REH cell (cell line): ENCODE measurements around a stretch of chr3.

DNA sequence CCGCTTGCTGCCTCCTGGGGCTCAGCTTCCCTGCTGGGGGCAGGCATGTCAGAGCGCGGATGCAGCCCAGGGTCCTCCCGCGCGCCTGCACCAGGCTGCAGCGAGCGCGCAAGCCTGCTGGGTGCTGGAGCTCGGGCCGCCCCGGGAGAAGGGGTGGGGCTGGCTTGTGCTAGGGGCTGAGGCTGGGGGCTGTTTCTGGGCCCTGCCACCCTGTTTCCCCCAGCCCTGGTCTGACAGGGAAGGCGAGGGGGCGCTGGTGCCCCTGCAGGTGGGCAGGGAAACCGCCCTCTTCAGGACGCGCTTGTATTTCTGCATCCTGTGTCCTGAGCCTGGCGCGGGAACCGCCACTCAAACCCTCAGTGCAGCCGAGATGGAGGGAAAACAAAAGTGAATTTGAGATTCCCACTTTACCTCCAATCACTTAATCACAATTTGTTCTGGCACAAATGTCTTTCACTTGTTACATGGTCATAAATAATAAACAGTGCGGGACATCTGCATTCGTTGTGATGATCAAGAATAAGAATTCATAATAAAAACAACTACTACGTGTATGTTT is 3.9 kb downstream of the TAFA1 start:
- PRO-cap: no peak

- PRO-cap: no peak
These were observed 3.9 kb downstream of the EOGT start for GRCh38 chr3:69009560-69010094.

DNA sequence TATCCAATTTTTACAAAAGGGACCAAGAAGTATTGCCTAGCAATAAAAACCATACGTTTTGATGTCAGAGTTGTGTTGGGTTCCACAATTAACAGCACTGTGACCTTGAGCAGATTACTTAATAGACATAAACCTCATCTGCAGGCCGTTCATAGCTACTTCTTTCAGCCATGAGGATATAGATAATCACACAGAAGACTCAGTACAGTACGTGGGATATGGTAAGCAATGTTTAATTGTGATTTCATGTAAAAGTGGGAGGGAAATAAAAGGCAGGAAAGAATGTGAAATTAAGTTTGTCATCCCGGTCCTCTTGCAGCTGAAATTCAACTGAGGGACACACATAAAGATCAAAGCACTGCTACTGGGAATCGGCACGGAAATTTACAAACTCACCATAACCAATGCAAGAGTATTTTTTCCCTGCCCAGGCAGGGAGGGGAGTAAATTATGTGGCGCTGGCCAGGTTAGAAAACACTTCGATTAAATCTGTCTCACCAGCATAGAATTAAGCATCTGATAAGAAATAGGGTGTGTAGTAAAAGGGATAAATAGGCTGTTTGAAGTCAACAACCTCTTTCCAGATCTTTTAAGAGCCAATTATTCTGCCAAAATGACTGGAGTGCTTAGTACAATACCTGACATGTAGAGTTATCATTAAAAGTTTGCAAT is 1.0 kb downstream of the UBA3 start:
- PRO-cap: no peak

DNA sequence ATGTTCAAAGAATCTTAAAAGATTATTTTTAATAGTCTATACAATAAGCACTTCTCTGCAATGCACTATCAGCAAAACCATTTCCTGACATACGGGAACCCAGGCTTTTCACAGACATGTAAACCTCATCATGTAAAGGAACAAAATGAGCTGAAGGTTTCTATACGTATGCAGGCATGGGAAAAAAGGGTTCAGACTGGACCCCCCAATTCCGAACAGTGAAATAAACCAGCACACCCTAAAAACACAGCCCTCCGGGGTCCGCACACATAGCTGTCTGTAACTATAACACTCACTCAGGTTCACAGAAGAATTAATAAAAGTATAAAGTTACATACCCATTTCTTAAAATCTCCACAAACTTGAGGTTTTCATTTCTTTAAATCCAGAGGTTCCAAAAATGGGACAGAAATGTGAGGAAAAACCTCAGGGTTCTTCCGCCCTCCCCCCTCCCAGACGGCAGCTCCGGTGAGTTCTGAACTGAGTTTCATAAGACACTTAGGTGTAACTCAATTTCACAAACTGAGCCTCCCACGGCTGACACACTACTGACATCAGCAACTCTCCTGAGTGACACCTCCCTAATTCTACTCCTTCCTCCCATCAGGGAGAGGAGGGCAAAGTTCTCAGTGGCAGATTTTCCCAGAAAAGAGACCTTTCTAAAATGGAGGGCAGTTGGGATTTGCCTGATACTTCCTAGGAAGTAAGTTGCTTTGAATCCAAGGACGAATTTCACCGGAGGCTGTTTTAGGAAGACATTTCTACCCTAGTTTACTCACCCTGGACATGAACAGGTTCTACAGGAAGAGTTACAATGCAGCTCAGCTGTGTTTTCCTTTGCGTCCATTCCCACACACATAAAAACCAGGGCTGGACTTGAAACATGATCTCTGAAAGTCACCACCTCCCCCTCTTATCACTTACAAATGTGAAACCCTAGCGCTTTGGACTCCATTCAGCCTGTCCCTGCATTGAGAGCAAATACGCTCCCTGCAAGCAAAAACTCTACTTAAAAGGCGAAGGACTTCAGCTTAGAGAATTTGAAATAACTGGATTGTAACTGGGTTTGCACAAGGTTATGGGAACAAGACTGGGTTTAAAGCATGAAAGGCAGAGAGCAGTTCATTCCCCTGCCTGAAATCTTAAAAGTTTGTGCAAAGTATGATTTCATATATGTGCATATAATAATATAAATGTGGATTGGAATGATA is 78.0 kb upstream of the LMOD3 start:
- PRO-cap: no peak

DNA sequence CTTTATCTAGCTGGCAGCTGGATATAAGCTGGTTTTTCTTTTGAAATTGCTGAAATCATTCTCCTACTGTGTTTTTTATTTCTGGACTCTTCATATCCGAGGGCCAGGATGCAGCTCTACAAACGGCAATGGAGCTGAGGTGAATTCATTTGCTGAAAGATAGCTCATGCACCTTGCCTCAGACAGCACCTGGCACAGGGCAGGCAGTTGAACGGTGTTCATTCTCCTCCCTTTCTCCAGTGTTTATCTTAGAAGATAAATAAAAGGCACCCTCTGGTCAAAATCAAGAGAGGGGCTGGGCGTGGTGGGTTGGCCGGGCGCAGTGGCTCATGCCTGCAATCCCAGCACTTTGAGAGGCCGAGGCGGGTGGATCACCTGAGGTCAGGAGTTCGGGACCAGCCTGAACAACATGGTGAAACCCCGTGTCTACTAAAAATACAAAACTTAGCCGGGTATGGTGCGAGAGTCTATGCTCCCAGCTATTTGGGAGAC is 79.3 kb upstream of the LMOD3 start:
- PRO-cap: no peak

GRCh38 chr3:69326762-69327427 is 59.0 kb downstream of the FRMD4B start:
- PRO-cap: bidirectional peak, plus-strand start at chr3:69327060, minus-strand start at chr3:69326921

GRCh38 chr3:69353126-69354182 is 32.4 kb downstream of the FRMD4B start:
- PRO-cap: no peak

- PRO-cap: no peak
These were observed 26.4 kb downstream of the FRMD4B start for GRCh38 chr3:69359511-69359951.

GRCh38 chr3:69744376-69744575 is 5.0 kb downstream of the MITF start:
- PRO-cap: no peak

DNA sequence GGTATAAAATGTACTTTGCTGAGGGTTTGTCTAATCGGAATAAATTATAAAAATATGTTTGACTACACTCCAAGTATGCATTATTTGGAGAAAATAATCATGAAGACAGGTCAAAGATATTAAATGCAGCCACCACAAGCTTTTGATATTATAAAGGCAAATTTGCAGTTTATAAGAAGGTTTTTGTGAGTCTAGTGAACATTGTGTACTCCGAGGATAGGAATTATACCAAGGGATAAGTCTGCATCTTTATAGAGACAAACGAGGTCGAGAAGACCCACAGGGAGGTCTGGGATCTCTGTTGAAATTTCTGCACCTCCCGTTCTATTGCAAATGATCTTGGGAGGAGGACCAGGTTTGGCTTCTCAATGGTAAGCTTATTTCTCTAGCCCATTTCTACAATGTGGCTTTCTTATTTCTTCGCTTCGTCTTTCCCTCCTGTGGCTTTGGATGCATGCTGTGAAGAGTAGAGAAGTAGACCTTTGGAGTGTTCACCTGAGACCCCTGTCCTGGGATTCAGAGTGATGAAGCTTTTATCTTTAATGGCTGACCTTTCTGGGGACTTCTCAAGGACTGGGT is 7.4 kb downstream of the MITF start:
- PRO-cap: no peak

DNA sequence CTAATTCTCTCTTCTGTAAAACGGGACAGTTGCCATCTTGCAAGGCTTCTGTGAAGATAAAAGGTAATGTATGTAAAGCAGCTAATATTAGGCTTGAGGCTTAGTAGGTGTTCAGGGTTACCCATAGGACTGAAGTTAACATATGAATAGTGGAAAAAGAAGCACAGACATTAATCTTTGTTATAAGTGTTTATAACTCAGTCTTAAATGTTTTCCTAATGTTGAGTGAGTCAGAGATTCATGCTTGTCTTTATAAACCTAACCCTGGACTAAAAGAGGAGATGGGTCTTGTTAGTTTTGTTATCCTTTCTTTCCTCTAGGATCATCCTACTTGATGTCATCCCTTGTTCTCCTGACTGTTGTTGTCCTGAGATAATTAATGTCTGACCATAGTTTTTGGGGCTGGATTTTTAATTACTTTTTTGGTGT is 8.2 kb downstream of the MITF start:
- PRO-cap: no peak

DNA sequence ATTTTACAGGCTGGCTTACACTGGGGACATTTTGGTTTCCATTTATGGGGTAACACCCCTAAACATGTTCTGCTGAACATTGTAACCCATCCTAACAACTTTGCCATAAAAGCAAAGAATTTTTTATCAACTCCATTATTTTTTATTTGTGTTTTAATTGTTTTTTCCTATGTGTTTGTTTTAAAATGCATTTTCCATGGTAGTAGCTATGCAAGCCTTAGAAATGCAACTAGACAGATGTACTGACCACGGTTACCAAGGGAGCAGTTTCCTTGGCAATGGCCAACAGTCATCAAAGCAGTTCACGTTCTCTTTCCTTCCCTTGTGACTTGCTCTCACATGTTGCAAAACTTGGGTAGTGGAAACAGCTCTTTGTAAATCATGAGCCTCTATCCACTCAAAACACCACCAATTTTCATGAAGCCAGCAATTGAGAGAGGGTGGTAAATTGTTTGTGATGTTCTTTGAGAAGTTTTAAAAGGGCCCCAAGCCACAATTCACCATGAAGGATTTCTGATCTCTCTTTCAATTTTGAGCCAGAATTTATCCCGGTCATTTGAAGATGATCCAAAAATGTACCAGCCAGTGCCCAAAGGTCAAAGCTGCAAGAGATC is 499.4 kb upstream of the MDFIC2 start:
- PRO-cap: unidirectional peak, plus-strand start at position 338 of the sequence

- PRO-cap: no peak
These were observed 627.8 kb downstream of the FOXP1 start for GRCh38 chr3:70955698-70956060.

DNA sequence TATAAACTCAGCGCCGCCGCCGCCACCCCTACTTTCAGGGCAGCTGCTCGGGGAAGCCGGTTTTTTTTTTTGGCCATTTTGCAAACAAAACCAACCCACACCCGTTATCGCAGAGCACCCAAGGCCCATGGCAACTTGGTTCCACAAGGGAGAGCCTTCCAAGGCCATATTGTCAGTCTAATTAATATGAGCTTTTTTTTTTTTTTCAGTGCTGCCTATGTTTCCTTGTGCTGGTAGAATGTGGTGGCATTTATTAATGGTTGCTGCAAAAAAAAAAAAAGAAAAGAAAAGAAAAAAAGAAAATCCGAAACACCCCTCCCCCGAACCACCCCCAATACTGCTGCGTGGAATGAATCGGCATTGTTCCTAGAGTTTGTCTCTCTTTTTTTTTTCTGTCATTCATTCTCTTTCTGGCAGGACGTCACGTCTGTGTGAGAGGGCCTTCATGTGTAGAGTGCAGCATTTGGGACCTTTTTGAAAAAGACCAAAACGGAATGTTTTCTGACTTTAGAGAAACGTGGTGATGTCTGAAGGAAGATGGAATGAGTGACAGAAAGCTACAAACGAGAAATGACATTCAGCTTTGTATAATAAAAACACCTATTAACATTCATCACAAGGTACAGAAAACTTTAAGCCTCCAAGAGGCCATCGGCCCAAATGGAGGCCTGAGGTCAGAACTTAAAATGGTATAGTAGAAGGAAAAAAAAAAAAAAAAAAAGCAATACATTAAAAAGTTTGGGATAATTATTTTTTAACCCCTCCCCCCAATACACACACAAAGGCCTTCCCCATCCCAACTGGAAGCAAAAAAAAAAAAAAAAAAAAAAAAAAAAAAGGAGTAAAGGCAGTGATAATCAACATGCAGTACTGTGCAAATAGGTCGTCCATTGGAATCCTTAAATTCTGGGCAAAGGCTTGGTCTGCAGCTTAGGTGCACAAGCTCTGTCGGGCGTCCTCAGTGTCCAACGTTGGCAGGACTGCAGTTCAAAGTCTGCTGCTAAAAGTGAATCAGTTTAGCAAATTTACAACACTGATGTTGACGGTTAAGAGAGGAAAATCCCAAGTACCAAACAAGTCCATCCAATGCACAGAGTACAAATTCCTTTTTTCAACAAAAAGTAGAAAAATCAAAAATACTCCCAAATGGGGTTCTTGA is 625.2 kb downstream of the FOXP1 start:
- PRO-cap: no peak

DNA sequence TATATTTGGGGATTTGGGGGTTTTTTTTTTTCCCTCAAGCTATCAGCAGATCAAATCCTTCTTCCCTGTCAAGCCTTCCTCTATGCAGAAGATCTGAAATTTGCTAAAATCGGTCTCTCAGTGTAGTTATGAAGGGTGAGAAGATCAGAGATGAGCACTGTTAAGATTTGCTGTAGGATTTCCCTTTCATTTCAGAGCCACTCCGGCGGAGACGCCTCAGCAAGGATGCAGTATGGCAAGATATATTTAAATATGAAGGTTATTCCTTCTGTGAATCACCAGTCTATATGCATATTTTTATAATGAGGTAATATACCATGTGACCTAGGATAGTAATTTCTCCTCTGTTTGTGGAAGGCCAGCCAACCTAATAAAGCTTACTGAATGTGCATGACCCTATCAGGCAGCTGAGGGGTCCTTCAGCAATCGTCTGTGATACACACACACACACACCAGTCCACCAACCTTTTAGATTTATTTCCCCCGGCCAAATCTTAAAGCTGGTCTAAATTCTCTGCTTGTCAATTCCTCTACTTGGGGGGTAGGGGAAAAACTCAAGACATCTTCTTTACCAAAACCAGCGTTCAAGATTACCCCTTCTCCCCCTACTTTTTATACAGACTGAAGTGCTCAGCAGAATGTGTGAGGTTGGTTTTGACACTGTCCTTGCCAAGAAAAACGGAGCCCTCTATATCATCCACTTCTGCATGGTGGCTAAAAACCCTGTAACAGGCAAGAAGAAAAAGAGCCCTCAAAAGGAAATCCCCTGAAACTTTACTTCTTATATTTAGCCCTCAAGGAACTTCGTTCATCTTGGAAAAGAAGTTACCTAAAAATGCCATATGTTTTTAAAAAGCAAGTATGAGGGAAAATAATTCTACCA is 473.9 kb downstream of the FOXP1 start:
- PRO-cap: no peak

- PRO-cap: no peak
These were observed 337.5 kb downstream of the FOXP1 start for GRCh38 chr3:71245852-71246580.

DNA sequence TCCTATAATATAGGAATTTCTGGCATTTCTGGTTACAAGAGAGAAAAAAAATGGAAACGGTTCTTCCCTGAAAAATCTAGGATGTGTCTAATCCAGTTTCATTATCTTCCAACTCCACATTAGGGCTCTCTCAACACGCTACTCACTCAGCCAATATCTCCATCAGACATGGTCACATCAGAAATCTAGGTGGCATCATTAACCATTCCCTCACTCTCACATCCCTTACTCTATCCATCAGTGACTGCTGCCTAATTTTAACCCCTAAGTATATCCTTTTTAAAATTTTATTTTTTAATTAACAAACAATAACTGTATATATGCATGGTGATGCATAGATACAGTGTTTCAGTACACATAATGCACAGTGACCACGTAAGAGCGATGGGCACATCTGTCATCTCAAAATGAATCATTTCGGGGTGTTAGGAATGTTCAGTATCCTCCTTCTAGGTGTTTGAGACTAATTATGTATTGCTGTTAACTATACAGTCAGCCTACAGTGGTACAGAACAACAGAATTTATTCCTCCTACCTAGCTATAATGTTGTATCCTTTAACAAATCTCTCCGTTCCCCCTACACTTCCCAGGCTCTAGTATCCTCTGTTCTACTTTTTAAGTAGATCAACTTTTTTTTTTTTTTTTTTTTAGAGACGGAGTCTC is 307.1 kb downstream of the FOXP1 start:
- PRO-cap: no peak

DNA sequence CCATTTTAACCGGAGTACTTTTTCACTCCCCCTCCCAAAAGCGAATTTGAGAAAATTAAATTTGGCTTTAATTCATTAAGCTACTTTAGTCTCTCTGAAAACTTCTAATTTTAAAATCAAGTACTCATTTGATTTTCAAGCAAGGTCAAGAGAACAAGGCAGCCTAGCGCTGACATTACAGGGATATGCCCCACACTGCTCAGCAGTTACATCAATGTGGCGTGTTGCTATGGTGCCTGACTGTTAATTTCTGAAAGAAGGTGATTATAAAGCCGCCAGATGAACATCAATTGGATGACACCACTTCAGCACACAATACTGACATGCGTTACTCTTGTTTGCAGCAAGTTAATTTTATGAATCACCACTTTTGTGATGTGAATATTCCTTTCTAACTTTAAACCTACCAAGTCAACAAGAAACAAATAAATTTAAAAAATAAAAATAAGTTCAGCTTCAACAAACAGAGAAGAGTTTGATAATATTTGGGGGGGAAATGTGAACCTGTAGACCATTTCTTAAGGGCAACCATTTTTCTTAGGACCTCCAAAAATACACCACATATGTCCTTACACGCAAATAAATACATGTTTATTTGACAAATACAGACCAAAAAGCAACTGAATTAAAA is 284.3 kb downstream of the FOXP1 start:
- PRO-cap: no peak

GRCh38 chr3:71360473-71361021 is 223.0 kb downstream of the FOXP1 start:
- PRO-cap: no peak

- PRO-cap: no peak
These were observed 160.2 kb downstream of the FOXP1 start for GRCh38 chr3:71423097-71424031.